Colic lymph node (tissue), 1 donor: ENCODE data around the genes ABHD17C and MESD.

GRCh38 chr15:80249427-80250497 is 2.3 kb downstream of the CTXND1 start:
- PRO-cap = no peak

DNA sequence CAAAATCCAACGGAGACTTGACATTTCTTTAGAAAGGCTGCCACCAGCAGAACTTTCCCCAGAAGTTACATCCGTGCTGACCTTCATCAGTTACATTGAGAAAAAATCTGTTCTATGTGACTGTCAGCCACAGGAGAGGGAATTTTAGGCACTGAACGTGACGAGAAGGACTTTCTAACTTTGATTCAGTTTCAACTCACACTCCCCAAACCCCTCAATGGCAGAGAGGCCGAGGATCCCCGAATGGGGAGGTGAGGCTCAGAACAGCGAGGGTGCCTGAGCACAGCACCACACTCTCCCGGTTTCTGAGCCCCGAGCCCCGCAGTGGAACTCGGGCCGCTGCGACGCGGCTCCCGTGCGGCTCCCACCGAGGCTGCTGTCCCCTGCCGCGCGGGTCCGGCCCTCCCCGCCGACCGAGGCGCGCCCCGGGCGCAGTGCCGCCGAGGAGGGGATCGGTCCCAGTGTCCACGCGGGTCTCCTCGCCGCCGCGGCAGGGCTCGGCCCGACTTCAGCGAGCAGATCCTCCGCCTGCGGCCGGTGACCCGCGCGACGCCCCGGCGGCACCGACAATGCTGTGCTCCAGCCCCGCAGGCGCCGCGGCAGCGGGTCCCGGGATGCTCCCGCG is 527 bp downstream of the CTXND1 start:
- PRO-cap = no peak

- PRO-cap = unidirectional peak, plus-strand start at chr15:80388824
Measured at GRCh38 chr15:80388745-80389069, 15.5 kb upstream of the ARNT2 start.

DNA sequence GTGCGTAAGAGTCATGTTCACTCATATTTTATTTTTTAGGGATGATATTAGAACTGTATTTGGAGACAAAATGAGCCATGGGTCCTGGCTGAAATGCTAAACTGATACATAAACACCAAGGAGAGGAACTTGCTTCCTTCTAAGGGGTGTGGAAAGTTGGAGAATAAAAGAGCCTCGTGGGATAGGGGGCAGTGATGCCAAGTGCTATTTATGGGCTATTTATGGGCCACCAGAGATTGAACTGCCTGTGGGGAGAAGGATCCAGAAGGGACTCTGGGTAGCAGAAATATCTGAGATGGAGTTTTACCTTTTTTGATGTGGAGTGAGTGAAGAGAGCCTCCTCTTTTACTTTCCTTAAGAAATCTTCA is 1.8 kb upstream of the ARNT2 start:
- PRO-cap = no peak

- PRO-cap = no peak
Measured at GRCh38 chr15:80507574-80508262, 103.5 kb downstream of the ARNT2 start.

- PRO-cap = no peak
Measured at GRCh38 chr15:80635778-80636279, 59.3 kb upstream of the ABHD17C start.

GRCh38 chr15:80679790-80680404 is 15.2 kb upstream of the ABHD17C start:
- PRO-cap = no peak

DNA sequence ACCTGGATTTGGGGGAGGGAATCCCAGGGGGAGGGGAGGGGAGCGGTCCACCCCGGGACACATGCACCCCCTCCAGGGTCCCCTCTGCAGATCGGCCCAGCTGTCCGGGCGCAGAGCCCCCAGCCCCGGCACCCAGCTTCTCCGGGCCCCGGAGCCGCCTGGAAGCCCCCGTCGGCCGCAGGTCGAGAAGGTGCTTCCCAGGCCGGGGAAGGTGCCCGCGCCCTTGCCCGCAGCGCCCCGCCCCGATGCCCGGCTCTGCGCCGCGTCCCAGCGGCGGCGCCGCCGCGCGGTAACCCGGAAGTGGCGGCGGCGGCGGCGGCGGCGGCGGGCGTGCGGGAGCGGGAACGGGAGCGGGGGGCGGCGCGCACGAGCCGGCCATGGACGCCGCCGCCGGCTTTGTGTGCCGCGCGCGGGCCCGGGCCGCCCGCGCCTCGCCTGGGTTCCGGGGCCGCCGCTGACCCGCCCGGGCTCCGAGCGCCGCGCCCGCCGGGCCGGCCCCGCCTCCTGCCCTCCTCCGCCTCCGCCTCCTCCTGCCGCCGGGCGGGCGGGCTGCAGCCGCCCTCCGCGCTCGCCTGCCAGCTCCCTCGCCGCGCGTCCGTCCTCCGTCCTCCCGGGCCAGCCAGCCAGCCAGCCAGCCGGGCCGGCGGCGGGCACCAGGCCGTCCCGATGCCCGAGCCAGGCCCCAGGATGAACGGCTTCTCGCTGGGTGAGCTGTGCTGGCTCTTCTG is at the start of gene ABHD17C:
ABHD17C (plus strand) TSS at position 547 of the 728 bp plus-strand sequence.
- PRO-cap = bidirectional peak, plus-strand start at position 315 of the sequence, minus-strand start at position 302 of the sequence; bidirectional peak, plus-strand start at position 558 of the sequence, minus-strand start at position 437 of the sequence

DNA sequence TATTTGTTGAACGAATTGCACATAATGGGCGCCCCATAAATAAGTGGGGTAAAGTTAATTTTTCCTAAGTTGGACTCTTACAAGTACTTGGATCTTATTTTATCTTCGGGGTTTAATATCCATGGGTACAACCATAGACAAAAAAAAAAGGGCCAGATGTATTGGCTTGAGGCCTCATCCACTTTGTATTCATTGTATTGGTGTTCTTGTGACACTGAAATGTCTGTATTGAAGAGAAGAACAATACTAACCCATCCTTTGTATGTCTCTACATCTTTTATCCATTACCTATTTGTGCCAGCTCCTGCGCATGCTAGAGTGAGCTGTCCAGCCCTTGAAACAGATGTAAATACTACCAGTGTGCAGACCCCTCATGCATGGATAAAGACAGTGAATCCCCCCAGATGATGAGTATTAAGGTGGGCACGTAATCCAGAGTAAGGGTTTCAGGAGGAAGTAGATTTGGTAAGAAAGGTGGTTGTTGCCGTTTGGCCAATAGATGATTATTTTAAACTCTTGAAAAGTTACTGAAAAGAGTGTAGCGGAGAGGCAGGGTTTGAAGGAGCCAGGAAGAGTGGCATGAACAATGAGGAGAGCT is 4.3 kb downstream of the ABHD17C start:
- PRO-cap = no peak

DNA sequence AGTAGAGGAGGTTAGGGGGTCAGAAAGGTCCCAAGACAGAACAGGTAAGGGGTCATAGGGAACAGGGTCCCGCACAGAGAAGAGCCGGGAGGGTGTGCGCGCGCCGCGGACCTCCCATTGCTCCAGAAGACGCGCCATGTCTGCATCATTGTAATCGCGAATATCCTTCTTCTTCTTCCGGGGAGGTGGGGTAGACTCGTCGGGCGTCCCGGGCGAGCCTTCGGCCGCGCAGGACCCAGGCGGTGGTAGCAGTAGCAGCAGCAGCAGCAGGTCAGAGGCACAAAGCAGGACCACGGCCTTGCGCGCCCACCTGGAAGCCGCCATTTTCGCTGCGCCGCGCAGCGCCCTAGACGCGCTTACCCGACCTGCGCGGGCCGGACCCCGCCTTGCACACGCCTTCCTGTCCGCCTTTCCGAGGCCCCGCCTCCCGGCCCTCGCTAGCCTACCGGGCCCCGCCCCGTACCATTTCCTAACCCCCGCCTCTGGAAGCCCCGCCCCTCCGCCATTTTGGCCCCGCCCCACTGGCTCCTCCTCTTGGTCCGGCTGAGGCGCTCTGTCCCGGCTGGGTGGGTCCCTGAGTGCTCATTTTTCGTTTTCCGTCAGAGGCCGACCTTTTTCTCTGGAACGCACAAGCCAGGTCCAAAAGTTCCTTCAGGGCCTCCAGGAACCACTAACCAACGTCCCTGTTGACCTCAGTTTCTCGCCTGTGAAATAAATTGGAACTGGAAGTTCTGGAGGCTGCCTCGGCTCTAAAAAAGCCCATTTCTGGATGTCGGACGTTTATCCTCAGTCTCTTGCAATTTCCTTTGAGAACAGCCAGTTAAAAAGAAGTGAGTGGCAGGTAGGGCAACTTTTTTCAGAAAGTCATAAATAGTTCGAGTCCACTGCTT is at the start of gene MESD:
MESD (minus strand) TSS at position 352 of the 890 bp plus-strand sequence.
- PRO-cap = bidirectional peak, plus-strand start at position 538 of the sequence, minus-strand start at position 348 of the sequence

GRCh38 chr15:81003946-81004816 is 3.5 kb downstream of the TLNRD1 start:
- PRO-cap = no peak

- PRO-cap = no peak
Measured at GRCh38 chr15:81113411-81114295, 20.4 kb upstream of the CFAP161 start.

GRCh38 chr15:81157206-81157962 is 23.3 kb downstream of the CFAP161 start:
- PRO-cap = no peak

GRCh38 chr15:81181821-81183062 is 14.4 kb upstream of the IL16 start:
- PRO-cap = no peak

DNA sequence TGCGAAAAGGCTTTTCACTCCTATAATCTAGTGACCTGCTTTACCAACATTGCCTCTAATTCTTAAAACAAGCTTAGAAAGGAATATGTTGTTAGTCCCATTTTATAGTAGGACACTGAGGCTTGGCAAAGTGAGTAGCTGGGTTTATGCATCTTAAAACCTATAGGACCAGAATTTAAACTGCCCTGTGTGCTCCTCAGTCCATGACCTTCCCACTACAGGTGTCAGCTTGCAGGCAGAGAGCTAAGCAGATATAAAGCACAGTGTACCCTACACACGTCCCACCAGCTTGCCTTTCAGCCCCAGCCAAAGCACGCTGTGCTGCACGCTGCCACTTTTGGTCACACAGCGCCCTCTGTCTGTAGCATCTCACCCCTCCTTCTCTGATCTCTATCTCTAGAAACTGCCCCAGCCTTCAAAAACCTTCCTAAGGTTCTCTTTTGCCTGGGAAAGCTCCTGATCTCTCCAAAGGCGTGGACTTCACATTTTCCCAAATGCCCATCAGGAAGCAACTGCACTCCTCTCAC is 57.6 kb downstream of the STARD5 start:
- PRO-cap = no peak

DNA sequence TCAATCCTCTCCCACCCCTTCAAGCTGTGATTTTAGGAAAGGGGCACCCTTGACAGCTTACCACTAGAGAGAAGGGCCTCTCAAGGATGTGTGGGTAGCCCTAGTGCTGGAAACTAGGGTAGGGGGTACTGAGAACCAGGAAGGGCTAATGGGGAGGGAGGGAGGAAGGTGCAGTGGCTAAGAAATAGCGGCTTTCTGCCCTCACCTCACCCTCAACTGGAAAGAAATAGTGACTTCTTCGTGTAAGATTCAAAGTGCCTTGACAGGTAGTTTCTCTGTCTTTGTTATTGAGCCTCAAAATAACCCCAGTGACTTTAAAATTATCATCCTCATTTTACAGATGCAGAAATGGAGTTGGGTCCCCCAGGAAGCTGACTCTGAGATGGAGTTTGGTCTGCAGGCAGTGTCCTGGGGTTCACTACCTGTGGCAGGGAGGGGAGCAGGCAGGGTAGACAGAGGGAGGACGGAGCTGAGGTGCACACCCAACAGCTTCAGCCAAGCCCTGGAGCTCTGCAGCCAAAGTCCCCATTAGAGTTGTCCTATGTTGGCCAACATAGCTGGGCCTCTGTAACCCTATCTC is 32.3 kb downstream of the STARD5 start:
- PRO-cap = bidirectional peak, plus-strand start at position 451 of the sequence, minus-strand start at position 218 of the sequence

- PRO-cap = no peak
Measured at GRCh38 chr15:81309332-81310334, 14.3 kb downstream of the STARD5 start.

- PRO-cap = no peak
Measured at GRCh38 chr15:81385476-81385836, 11.4 kb upstream of the TMC3 start.

DNA sequence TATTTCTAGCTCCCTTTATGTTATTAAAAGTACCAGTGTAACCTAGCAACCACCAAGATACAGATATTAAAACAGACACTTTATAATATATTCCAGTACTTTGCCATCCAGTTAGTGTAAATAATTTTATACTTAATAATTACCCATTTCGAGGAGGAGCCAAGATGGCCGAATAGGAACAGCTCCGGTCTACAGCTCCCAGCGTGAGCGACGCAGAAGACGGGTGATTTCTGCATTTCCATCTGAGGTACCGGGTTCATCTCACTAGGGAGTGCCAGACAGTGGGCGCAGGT is 248.1 kb downstream of the MEX3B start:
- PRO-cap = no peak

DNA sequence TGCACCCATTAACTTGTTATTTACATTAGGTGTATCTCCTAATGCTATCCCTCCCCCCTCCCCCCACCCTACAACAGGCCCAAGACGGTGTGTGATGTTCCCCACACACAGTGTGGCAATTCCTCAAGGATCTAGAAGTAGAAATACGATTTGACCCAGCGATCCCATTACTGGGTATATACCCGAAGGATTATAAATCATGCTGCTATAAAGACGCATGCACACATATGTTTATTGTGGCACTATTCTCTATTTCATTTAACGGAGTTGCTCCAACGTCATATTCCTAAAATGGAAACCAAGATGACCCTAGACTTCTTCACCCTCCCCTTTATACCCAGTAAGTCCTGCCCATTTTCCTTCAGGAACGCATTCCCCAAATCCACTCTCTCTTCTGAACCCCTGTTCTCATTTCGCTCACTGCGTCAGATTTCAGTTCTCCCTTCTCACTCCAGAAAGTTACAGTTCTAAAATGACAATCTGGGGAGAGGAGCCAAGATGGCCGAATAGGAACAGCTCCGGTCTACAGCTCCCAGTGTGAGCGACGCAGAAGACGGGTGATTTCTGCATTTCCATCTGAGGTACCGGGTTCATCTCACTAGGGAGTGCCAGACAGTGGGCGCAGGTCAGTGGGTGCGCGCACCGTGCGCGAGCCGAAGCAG is 175.5 kb downstream of the MEX3B start:
- PRO-cap = no peak